Umbilical cord (tissue), 2 donors: ENCODE measurements around the genes RPL10A and ETV7.

GRCh38 chr6:35342886-35343252, 511 bp downstream of the PPARD start:
- RAMPAGE, long total RNA: no peak

- RAMPAGE, long total RNA: no peak
Measured at GRCh38 chr6:35403467-35403918, 48.6 kb upstream of the FANCE start.

GRCh38 chr6:35415137-35415754, 36.9 kb upstream of the FANCE start:
- RAMPAGE, long total RNA: no peak

GRCh38 chr6:35435700-35436059, 16.5 kb upstream of the FANCE start:
- RAMPAGE, long total RNA: no peak

- RAMPAGE, long total RNA: no peak
Measured at GRCh38 chr6:35455607-35456204, 3.6 kb downstream of the FANCE start.

- RAMPAGE, long total RNA: start-site peak on the plus strand at chr6:35468401-35468427, 5,995 and 1,612 reads in 2 replicates
Measured at GRCh38 chr6:35467496-35468527, at the start of gene RPL10A. RPL10A (plus strand) TSS chr6:35468401.

- RAMPAGE, long total RNA: no peak
Measured at GRCh38 chr6:35473604-35474799, 5.8 kb downstream of the RPL10A start.

- RAMPAGE, long total RNA: no peak
Measured at GRCh38 chr6:35492892-35493334, 4.0 kb downstream of the TEAD3 start.

GRCh38 chr6:35522692-35523119, 10.0 kb upstream of the TULP1 start:
- RAMPAGE, long total RNA: no peak

GRCh38 chr6:35576605-35577407, 64.1 kb upstream of the TULP1 start:
- RAMPAGE, long total RNA: no peak

DNA sequence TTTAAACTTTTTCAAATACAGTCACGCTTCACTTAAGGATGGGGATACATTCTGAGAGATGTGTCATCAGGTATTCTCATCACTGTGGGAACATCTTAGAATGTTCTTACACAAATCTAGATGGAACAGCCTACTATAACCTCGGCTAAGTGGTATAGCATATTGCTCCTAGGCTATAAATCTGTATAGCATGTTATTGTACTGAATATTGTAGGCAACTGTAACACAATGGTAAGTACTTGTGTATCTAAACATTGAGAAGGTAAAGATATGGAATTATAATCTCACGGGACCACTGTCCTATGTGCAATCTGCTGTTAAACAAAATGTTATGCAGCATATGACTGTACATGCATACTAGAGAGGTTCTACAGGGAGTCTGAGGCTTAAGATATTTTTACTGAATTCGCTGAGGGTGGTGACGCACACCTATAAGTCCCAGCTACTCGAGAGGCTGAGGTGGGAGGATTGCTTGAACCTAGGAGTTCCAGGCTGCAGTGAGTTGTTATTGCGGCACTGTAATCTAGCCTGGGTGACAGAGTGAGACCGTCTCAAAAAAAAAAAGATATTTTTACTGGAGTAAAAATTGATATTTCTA, 87.3 kb upstream of the TULP1 start:
- RAMPAGE, long total RNA: no peak

DNA sequence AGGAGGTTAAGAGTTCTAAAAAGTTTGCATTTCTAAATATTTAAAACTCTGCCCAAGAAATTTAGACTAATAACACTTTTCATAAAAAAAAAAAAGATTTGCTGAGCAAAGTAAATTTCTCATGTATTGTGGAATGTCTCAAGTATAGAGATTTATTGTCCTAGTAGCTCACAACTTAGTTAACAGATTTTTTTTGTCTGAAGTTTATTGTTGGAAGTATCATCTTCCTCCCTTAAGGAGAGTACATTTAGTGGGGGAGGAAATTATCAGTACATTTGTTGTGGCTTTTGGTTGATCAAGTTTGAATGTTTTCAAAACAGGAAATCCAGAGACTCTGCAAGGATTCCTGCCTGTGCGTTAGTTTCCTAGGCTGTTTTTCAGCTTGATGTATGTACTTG, 87.8 kb upstream of the TULP1 start:
- RAMPAGE, long total RNA: no peak

DNA sequence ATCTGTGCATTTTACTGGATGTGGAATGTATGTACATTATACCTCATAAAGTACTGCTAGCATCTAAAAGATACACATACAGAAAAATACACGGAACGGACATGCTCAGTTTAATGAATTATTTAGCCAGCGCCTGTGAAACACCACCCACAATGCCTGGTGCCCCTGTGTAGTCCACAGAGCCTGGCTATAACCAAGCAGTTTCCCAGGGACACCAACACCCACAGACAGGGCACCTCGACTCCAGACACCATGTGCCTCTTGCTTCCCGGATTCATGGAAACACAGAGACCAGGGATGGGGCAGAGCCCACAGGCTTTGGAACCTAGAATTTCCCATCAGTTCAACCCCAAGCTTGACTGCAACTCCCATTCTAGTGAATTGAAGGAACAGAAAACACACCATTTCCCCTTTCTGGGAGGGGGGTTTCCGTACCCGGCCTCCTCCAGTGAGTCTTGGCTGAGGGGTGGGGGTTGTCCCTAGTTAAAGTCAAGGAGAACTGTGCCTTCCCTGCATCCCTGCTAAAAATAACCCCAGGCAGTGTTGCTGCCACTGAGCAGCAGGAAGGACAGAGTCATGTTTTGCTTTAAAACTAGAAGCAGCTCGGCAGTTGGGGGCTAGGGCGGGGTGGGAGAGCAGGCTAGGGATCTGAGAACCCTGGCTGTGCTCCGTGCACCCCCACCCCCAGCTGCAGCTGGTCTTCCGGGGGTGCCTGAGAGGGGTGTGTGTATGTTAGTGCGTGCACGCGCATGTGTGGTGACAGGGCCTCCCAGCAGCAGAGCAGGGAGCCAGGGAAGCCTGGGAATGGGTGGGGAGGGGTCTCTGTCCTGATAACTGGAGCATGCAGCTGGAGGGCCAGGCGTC, 17.2 kb upstream of the ARMC12 start:
- RAMPAGE, long total RNA: no peak

DNA sequence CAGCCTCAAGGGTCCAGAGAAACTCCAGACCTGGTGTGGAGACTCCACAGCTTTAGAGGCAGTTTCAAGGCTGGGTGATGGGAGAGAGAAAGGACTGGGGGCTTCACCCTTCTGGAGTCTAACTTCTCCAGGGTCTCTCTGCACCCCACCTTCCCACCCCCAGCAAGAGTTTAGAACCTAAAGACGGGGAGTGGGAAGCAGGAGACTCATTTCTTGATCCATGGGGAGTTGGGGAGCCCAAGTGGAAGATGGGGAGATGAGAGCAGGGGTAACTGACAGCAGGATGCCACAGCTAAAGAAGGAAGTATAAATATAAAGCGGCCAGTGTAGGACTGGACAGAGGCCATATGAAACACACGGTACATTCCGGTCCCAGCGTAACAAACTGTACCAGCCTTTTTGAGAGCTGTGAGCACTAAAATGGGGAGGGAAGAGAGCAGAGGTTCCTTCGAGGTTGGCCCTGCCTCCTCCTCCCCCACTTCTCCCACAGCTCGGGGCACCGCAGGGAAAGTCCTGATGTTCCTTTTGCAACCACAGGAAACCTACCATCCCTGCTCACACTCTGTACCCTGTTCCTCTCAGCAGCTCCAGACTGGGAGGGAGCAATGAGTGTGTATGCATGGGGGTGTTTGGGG, 11.3 kb upstream of the ARMC12 start:
- RAMPAGE, long total RNA: no peak

DNA sequence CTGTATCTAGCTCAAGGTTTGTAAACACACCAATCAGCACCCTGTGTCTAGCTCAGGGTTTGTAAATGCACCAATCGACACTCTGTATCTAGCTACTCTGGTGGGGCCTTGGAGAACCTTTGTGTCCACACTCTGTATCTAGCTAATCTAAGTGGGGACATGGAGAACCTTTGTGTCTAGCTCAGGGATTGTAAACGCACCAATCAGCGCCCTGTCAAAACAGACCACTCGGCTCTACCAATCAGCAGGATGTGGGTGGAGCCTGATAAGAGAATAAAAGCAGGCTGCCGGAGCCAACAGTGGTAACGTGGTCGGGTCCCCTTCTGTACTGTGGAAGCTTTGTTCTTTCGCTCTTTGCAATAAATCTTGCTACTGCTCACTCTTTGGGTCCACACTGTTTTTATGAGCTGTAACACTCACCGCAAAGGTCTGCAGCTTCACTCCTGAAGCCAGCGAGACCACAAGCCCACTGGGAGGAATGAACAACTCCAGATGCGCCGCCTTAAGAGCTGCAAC, 11.0 kb upstream of the SRPK1 start:
- RAMPAGE, long total RNA: no peak

DNA sequence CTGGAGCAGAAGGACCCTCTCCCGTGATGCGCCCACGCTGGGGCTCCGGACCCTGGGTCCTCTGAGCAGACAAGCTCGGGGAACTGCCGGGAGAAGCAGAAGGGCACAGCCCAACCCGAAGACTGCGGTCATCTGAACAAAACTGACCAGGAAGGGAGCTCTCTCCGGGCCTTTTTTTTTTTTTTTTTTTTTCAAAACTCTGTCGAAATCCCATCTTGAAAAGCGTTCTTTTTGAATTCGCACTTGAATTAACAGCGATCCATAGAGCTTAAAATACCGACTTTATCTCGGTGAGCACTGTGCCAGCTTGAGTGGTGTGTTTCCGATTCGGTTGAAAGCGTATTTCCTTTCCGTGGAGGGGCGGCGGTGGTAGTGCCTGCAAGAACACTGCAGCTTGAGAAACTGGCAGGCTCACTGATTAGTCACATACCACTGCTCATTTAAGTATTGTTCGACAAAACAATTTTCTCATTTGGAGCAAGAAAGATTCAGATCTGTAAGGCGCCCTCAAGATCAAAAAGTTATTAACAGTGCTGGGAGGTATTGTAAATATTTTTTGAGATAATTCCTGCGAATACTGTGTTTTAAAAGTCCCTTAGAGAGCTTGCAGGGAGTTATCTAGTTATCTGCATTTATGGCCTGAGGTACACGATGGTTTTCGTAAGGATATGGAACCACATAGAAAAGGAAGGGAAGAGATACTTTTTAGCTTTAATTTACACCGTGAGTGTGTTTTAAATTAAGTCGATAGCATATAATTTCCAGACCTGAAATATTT, 1.2 kb downstream of the MAPK14 start:
- RAMPAGE, long total RNA: no peak

GRCh38 chr6:36086637-36087678, 43.4 kb upstream of the MAPK13 start:
- RAMPAGE, long total RNA: no peak

DNA sequence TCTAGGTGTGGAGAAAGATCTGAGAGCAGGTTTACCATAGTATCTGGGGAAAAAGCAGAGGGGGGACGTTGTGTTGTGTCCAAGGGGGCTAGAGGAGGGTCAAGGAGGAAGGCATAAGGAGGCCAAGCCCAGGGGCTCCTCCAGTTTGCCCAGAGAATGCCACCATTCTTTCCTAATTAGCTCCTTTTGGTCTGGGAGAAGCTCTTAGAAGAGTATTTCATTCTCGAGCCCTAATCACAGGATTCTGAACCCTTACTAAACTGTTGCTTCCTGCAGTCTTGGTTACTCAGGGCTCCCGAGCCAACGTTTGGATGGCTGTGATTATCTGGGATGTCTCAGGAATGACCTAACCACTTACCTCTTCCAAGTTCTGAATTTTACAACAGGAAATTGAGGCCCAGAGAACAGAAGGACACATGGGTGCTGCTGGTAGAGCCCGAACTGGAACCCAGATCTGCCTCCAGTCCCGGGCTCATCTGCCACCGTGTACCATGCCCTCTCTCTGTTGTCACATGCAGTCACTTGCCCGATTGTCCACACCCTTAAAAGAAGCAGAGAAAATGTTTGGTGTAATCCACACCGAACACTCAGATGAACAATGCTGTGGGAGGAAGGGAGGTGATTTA, 22.2 kb upstream of the PNPLA1 start:
- RAMPAGE, long total RNA: no peak

- RAMPAGE, long total RNA: no peak
Measured at GRCh38 chr6:36270219-36270736, 418 bp downstream of the PNPLA1 start.

DNA sequence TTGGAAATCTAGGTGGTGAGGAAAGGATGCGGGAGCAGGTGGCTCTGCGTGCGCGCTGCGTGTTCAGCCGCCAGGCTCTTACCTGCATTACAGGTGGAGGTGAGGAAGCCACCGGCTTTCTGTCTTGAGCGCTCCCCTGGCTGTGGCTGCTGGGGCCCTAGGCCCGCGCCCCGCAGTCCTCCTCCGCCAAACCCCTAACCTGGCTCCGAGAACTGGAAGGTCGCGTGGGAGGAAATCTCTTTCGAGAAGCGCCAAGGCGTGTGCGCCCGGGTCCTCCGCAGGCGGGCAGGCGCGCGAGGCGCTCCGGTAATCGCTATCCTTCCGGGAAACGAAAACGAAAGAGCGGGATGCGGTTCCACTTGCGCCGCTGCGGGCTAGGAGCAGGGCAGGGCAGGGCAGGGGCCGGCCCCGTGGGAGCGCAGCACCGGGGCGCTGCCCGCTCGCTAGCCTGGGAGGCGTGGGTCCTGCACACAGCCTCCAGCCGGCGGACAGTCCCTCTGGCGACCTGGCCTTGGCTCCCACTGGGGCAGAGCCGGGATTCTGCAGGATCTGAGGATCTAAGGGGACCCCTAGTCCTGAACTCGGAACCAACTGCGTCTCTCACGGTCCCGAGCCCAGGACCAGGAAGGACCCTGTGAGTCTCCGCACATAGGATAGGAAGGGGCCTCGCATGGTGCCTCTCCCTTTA, at the start of gene ETV7:
ETV7 (minus strand) TSS at position 216 of the 688 bp plus-strand sequence.
- RAMPAGE, long total RNA: no peak